Thoracic aorta (tissue), 1 donor: ENCODE measurements around a stretch of chr2.

GRCh38 chr2:152594098-152594795 is 123.0 kb downstream of the PRPF40A start:
- RAMPAGE, long total RNA: no peak

DNA sequence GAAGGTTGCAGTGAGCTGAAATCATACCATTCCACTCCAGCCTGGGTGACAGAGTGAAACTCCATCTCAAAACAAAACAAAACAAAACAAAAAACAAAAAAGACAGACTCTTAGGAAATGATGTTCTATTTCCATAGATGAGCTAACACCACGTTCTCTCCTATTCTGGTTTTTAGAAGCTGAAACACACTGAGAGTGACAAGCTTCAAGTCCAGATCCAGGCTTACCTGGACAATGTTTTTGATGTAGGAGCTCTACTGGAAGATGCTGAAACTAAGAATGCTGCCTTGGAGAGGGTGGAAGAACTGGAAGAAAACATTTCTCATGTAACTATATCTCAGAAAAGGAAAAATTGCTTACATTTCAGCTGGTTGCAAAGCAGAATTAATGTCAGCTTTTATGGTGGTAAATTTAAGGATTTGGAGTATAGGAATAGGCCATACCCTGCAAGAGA is 102.6 kb downstream of the PRPF40A start:
- RAMPAGE, long total RNA: start-site peak on the plus strand centred at position 206 of the sequence, 87 bp wide, 46 reads

- RAMPAGE, long total RNA: no peak
Observed at GRCh38 chr2:152629561-152630253, 87.6 kb downstream of the PRPF40A start.

DNA sequence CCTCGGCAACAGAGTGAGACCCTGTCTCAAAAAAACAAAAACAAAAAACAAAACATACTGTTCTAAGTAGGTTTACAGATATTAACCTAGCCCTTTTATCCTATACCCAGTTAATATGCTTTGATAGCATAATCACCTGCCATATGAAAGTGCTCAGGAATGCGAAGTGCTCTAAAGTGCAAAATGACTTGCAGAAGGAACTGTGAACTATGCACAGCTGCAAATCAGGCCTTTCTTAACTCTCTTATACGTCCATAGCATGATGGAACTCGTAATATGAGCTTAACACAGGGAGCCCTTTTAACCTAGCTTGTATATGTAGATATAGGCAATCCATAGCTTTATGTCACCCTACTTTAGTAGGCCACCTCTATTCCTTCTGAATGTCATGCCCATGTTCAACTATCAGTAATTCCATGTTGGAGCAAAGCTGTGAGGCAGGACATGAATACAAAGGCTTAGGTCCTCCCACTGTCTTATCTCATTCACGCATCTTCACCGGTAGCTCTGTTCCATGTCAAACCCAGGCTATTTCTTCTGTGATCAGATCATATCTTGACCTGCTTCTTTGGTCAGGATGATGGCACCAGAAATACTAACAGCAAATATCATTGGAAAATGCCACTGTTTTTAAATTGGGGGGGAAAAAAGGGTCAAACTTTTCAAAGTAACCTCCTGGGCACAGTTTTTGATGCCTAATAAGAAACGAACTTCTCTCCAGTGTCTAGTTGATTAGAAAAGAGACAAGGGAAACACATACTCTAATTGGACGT is 72.9 kb downstream of the PRPF40A start:
- RAMPAGE, long total RNA: no peak

DNA sequence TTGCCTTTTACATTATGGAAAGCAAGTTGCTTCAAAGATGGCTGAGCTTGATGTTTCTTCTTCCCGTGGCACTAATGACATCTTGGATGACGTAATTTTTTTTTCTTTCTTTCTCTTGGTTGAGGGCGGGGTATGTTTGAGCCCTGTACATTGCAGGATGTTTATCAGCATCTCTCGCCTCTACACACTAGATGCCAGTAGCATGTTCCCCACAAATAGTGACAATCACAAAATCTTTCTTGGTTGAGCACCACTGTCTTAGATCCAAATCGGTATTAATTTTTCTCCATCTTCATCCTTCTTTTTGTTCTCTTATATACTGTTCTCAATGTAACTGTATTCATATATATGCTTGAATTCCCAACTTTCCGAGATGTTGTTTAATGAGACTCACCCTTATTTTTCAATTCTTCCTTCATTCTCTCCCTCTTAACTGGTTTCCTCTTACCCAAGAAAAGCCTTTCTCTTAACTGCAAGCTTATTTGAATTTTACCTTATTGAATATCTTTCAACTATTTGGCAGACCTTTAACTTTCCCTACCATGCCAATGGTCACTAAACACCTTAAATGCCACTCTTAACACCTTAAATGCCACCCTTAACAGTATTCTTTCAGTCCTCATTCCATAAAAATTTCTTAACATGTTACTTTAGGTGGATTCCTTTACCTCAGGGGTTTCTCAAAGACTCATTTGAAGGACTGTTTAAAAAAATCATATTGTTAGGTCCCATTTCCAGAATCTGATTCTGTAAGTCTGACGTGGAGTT is 51.1 kb downstream of the PRPF40A start:
- RAMPAGE, long total RNA: no peak

DNA sequence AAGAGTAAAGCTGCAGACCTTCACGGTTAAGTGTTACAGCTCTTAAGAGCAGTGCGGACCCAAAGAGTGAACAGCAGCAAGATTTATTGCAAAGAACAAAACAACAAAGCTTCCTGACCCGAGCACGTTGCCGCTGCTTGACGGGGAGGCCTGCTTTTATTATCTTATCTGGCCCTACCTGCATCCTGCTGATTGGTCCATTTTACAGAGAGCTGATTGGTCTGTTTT is 85.9 kb downstream of the ARL6IP6 start:
- RAMPAGE, long total RNA: no peak

GRCh38 chr2:153079337-153079692 is 360.9 kb downstream of the ARL6IP6 start:
- RAMPAGE, long total RNA: no peak

- RAMPAGE, long total RNA: no peak
Observed at GRCh38 chr2:153388214-153388617, 90.3 kb downstream of the RPRM start.

- RAMPAGE, long total RNA: no peak
Observed at GRCh38 chr2:153476403-153477638, 1.7 kb downstream of the RPRM start.

- RAMPAGE, long total RNA: no peak
Observed at GRCh38 chr2:154447722-154448135, 250.8 kb upstream of the KCNJ3 start.

DNA sequence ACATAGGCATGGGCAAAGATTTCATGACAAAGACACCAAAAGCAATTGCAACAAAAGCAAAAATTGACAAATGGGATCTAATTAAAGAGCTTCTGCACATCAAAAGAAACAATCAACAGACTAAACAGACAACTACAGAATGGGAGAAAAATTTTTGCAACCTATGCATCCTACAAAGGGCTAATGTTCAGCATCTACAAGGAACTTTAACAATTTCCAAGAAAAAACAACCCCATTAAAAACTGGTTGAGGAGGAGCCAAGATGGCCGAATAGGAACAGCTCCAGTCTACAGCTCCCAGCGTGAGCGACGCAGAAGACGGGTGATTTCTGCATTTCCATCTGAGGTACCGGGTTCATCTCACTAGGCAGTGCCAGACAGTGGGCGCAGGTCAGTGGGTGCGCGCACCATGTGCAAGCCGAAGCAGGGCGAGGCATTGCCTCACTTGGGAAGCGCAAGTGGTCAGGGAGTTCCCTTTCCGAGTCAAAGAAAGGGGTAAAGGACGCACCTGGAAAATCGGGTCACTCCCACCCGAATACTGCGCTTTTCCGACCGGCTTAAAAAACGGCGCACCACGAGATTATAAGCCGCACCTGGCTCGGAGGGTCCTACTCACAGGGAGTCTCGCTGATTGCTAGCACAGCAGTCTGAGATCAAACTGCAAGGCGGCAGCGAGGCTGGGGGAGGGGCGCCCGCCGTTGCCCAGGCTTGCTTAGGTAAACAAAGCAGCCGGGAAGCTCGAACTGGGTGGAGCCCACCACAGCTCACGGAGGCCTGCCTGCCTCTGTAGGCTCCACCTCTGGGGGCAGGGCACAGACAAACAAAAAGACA is 78.0 kb downstream of the NR4A2 start:
- RAMPAGE, long total RNA: no peak

DNA sequence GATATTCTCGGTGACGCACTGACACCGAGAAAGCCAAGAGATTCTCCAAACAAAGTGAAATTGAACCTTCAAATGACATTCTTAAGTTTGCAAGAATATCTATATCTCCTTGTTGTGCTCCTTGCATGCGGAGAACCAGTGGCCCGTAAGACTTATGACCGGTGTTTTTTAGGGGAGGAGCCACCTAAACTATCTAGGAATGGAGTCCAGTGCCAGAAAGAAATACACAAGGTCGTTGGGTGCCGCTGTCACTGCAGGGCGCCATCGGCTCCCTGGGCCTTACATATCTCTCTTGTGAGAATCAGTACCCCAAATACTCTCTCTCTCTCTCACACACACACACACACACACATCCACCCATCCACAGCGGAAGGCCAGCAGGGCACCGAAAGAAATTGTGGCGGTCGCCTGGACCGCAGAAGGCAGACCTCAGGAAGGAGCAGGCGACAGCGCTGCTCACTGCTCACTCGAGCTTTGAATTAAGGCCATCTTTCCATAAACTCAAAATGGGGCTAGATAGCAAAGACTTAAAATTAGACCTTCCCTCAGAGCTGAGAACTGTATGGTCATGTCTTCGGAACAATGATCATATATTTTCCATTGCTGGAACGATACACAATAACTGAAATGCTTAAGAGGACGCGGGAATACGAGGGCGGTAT is 10.4 kb downstream of the NR4A2 start:
- RAMPAGE, long total RNA: no peak

- RAMPAGE, long total RNA: no peak
Observed at GRCh38 chr2:156340109-156340816, 7.7 kb upstream of the NR4A2 start.

DNA sequence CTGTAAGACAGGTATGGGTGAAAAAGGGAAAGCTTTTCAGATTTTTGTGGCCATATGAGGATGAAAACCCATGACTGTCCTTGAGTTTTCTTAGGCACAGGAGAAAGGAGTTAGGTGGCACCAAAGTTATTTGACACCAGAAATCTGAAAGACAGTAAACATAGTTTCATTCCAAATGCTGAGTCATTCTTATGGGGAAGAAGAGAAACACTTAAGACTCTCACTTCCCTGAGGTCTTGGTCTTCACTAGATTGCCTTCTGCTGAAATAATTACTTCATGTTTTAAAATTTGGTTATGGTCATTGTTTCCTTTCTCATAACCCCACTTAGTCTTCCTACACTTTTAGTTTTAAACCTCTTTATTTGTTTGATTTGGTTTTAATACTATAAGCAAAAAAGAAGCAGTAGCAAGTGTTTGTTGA is 5.1 kb upstream of the GPD2 start:
- RAMPAGE, long total RNA: no peak

GRCh38 chr2:156439455-156439679 is 3.2 kb downstream of the GPD2 start:
- RAMPAGE, long total RNA: no peak

DNA sequence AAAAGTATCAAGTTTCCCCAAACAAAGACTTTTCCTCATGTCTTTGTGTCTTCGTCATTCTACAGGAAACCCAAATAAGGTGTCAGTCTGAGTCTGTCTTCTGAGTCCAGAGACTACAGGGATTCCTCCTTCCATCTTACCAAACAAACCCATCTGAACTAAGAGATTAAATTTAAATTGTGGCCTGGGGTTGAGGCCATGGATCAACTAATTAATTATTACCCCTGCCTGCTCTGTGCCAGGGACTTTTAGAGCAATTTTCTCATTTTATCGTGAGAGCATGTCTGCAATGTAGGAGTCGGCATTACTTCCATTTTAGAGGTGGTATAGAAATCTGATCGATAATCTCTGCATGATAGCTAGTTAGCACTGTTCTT is 74.4 kb upstream of the GALNT5 start:
- RAMPAGE, long total RNA: no peak

DNA sequence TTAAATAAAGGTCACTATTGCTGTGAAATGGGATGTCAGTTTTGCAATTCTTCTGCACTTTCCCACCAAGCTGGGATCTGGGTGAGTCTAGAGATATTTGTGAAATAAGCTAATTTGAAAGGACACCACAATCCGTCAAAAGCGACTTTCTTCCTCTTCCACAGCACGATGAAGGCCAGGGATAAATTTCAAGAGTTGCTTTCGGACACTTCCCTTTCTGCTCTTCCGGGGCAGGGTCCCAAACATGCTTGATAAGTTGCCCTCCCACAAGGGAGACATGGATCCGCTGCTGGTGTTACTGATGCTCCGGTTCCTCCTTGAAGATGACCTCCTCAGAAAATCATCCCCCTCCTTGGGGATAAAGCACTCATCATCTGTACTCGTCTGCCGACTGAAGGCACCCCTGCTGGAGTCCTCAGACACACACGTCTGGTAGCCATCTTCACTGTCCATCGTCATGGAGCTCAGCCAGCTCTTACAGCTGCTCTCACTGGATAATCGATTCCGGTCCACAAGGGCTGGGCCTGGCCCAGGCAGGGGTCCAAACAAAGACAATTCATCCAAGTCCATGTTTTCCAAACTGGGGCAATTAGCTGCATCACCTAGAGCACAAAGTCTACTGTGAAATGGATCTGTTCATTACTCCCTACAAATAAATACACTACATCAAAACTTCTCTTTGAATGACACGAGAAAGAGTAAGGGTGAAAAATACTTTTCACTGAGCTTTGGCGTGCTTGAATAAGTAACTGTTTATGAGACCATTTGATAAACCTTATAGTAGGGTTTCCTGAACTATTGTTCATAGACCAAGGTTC is 28.1 kb downstream of the CYTIP start:
- RAMPAGE, long total RNA: no peak

DNA sequence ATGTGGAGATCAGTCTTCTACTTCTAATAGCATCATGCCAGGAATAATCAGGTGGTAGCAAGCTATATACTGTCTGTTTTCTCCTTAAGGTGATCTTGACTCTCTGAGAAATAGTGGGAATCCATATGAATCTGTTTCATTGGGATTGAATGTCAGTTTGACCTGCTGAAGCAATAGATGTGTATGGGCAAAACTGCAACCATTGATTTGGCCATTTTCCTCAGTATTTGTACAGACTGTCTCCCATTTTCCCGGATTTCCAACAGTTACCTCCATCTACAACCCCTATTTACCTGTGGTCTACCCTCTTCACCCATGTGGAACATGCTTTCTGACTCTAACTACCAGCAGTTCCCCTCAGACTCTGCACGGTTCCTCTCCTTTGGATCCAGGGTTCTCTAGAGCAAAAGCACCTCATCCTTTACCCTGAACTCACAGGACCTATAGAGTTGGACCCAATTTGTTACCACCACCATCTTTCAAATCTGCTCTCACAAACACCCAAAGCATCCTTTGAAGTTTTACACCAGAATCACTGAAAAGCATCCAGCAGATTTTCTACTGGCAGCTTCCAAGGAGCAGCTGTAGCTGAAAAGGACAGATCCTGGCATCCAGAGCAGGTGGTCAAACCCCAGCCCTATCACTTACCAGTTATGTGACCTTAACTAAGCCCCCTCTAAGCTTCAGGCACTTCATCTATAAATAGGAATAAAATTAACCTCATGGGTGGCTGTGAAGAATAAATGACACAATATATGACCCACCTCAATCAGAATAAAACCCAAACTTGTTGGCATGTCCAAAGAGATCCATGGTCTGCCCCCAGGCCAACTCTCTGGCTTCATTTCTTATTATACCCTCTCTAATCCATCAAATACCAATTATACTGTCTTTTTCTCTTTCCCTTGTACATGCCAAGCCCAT is 15.3 kb downstream of the CYTIP start:
- RAMPAGE, long total RNA: no peak

DNA sequence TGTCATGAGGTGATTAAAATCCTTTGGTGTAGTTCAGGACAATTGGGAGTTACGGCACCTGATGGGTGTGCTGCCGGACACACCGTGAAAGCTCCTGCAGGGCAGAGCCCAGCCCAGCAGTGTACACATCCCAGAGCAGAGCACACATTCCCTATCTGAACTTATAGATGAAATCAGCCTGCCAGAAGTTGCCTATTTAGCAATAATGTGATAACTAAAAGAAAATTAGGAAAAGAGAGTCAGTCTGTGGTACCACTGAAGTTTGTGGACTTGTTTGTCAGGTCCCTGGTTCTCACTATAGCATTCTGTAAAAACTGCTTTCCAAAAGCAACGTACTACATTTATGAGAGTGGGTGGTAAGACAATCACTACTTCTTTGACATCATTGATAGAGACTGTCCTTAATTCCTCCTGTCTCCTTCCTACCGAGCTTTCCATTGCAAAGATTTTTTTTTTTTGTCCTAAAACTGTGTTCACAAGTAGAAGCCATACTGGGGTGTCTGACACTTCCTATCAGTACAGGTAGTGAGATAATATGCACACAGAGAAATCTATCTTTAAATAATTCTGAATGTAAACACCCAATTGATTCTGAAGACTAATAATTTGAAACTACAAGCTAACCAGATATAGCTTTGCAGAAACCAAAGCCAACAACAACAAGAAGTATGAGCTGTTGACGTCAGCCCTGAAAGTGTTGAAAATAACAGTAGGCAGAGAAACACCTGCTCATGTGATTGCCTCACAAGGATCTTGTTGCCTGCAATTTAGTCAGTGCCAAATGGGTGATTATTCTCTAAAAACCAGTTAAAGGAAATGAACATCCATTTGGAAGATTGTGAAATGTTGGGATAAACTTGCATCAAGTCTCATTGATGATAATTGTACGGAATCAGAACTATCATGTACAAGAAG is 3.1 kb downstream of the CYTIP start:
- RAMPAGE, long total RNA: no peak

GRCh38 chr2:157468709-157469269 is 24.9 kb upstream of the CYTIP start:
- RAMPAGE, long total RNA: no peak